Spinal cord (tissue), 3 donors: ENCODE results near the genes BMP10, ANXA4 and CLEC4F.

DNA sequence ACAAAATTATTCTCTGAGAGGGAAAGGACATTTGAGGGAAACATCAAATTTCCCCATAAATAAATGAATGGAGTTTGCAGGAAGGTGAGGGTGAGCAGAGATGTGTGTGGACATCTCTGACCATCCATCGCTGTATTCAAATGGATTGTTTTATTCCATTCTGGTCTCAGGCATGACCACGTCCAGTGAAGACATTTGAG, 45.0 kb downstream of the BMP10 start:
- PRO-cap = no peak
- RAMPAGE, long total RNA = no peak

- PRO-cap = no peak
- RAMPAGE, long total RNA = no peak
These were observed 34.1 kb downstream of the BMP10 start for GRCh38 chr2:68837102-68837533.

- PRO-cap = no peak
- RAMPAGE, long total RNA = no peak
These were observed at the start of gene BMP10 for GRCh38 chr2:68871078-68871616. BMP10 (minus strand) TSS chr2:68871397.

DNA sequence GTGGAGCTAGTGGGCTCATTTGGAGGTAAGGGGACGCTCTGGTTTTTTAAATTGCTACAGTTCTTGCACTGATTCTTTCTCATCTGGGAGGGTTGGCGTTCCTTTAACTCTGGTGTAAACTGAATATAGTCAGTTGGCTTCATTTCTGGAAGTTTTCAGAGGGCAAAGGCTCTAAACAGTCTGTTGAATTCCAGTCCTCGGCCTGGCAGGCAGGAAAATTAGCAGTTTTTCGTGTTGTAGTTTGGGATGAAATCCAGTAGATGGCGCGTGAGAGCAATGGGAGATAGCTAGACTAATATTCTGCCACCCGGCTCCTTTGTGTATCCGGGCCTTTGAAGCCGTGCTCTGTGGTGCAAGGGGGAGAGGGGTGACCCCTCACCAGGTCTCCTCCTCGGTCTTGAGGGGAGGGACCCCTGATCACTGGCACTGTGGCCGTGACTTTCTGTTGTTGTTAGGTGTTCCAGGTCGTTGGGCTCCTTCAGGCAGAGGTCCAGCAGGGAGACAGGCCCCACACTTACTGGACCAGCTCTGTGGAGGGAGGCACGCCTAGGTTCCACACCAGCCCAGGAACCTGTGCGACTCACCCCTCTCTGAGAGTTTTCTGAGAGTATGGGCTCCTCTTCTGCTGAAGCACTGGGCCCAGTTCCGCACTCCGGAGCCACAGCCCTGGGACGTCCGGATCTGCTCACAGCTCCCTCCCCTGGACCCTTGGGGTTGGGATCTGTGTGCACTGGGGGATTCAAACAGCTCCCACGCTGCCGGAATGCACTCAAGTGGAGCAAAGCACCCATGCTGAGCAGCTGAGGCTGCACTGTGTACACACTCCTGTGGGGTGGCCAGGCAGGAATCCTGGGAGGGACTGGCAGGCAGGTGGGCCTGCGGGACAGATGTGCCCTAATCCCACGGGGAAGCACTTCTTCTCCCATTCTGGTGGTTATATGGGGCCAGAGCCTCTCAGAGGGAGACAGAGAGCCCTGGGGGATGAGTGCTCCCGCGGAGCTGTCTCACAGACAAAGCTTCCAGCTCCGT, 9.0 kb downstream of the GKN2 start:
- PRO-cap = no peak
- RAMPAGE, long total RNA = no peak

DNA sequence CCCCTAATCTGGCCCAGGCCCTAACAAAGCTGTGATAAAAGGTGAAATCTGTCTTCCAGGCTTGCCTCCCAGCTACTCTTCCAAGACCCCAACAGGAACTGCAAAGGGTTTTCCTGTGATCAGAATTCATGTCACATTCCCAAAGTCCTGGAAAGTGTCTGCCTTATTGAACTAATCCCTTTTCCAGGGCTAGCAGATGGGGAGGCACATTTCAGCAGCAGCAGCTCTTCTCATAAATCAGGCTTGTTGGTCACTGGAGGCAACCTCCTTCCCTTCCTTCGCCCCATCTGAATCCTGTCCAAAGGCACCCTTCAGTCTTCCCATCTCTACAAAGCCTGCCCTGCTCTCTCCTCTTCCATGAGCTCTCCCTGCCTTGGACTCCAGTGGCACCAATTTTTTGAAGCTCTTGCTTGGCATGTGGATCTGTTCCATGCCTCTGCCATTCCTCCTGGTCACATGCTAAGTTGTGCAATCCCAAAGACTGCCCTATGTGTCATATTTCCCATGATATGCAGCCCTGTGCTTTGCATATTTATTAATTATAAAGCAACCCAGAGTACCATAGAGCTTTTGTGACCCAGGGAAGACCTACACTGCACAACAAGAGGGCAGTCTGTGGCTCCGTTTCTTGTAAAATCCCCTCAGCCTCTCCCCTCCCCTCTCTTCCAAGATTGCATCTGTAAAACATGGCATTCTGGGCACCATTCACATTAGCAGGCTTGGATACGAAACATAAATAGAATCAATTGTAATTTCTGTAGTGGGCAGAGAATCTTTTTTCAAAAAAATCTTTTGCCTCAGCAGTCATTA, 70.3 kb downstream of the ANTXR1 start:
- PRO-cap = no peak
- RAMPAGE, long total RNA = no peak

- PRO-cap = no peak
- RAMPAGE, long total RNA = no peak
These were observed 48.7 kb downstream of the GFPT1 start for GRCh38 chr2:69338290-69338764.

- PRO-cap = no peak
- RAMPAGE, long total RNA = no peak
These were observed 39.0 kb downstream of the GFPT1 start for GRCh38 chr2:69347932-69348462.

DNA sequence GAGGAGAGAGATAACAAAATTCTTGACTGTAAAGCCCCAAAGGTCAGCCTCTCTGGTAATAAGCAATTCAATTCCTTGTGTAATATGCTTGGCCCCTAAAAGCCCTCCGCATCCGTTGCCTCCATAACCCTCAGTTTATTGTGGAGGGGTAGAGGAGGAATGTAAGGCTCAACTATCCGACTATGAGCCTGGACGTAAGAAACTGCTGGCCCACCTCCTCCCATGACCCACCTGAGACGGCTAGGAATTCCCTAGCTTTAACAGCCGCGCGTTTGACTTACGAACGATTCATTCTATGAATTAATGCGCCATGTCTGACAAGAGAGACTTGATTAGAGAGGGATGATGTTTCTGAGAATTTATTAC, 662 bp upstream of the GFPT1 start:
- PRO-cap = no peak
- RAMPAGE, long total RNA = no peak

- PRO-cap = no peak
- RAMPAGE, long total RNA = no peak
These were observed 57.6 kb downstream of the AAK1 start for GRCh38 chr2:69585900-69586333.

DNA sequence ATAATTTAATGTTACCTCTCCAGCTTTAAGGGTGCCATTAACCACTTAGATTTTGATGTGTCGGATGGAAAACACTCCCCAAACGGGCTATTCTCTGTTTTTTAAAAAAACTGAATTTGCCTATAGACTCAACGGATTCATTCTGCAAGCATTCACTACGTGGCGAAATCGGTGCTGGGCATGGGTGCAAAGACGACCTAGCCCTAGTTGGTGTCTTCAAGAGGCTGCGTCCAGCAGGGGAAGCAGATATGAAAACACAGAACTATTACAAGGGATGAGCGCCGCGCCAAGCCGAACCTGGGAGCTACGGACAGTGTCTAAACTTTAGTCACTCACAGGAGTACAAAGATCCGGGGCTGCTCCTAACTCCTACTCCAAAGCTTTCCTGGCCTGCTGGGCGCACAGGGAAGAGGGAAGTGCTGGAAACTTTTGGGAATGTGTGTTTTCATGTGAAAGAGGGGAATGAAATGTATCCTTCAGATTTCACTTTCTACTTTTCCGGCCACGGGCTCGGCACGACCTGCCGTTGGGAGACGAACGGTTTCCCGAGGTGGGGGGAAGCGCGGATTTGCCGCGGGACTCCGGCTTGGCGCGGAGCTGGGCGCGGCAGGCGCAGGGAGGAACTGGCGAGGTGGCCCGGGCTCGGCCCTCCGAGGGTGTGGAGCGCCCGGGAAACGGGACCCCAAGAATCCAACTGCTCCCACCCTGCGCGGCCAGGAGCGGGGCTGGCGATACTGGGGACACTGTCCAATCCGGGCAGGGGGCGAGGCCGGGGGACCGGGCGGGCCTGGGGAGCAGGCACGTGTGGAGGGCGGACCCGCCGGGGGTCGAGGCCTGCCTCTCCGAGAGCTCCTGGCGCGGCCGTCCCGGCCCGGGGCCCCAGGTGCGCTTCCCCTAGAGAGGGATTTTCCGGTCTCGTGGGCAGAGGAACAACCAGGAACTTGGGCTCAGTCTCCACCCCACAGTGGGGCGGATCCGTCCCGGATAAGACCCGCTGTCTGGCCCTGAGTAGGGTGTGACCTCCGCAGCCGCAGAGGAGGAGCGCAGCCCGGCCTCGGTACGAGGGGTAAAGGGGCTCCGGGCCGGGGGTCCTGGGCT, at the start of gene ANXA4:
Gene ANXA4 (plus strand): TSS at position 1,016 of the 1,098 bp plus-strand sequence.
- PRO-cap = no peak
- RAMPAGE, long total RNA = no peak

- PRO-cap = no peak
- RAMPAGE, long total RNA = no peak
These were observed 6.4 kb downstream of the MXD1 start for GRCh38 chr2:69921114-69921999.

DNA sequence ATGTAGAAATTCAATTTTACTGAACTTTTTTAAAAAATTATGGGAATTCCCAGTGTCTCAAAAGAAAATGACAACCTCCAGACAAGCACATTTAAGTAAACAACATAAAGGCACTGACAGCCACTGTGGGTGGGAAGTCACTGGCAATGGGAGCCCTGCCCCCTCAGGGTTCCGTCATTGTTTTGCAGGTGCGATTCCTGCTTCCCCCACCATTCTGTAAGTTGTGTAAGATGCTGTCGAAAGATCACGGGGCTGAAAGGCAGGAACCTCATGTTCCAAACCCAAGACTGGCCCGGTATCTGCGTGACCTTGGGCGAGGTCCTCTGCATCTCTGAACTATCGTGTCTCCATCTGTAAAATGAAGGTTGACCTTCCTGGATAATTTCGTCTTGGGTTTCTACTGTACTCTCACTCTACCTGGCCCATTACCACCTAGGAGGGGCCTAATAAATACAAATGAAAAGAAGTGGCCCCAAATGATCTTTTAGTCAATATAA, 15.8 kb upstream of the ASPRV1 start:
- PRO-cap = no peak
- RAMPAGE, long total RNA = no peak

- PRO-cap = no peak
- RAMPAGE, long total RNA = no peak
These were observed 49.4 kb downstream of the C2orf42 start for GRCh38 chr2:70141330-70141885.

DNA sequence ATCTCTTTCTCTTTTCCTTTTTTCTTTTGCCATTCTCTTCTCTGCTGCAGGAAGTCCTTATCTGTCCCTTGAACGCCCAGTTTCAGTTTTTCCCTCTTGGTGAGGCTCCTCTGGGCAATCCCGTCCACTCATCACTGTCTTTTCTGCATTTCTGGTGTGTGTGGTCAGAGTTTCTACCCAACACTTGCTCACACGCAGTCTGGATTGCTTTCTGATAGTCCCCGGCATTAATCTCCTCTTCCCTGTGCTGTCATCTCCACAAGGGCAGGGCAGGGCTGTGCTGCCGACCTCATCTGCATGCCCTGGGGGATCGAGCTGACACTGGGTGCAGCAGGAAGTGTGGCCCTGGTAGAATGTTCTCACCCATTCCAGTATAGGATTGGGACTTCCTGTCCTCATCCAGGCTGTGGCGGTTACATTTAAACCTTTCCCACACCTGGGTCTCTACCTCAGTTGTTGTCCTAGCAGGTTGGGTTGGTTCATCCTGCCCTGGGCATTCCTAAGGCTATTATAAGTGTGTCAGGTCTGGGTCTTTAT, 79.9 kb upstream of the FAM136A start:
- PRO-cap = no peak
- RAMPAGE, long total RNA = no peak

DNA sequence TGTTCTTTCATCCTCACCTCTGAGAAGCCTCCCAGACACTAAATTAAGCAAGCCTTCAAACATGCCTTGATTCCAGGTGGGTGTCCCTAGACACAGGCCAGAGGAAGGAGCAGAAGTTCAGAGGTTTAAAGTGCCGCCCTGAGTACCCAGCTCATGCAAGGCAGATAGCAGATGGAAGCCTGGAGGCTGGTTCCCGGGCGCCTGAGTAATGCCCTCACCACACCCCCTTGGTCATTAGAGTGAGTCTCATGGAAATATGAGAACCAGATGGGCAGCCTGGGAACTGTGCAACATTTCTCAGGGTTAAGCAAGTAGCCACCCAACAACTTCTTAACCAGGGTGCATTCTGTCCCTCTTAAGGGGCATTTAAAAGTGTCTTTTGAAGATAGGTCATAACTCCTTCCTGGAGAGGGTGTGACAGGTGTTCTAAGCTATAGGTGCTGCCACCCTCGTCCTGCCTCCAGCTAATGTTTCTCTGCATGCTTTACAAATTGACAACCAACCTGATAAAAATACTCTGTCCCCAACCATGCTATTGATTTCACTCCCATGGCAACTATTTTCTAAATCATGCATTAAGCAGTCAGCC, 44.0 kb downstream of the TGFA start:
- PRO-cap = no peak
- RAMPAGE, long total RNA = no peak

GRCh38 chr2:70820338-70820872, at the start of gene CLEC4F:
CLEC4F (minus strand) TSS chr2:70820599.
- PRO-cap = no peak
- RAMPAGE, long total RNA = no peak

DNA sequence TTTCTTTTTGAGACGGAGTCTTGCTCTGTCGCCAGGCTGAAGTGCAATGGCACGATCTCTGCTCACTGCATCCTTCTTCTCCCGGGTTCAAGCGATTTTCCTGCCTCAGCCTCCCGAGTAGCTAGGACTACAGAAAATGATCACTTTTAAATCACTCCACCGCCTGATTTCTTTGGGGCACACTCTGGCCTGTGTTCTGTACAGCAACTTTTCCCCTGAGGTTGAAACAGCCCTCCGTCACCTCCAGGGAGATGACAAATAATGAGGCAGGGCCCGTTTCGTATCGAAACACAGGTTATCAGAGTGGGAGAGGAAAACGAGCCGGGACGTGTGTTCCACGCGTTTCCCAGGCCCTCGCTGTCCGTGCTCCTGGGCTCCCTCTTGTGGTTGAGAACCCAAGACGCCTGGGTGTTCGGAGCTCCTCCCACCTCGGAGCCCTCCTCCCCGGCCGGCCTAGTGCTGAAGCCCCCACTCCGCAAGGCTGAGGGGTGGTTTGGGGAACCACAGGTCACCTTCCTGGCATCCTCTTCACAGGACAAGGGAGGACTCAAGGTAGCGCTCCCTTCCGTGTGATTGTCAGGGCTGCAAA, 12.6 kb downstream of the ATP6V1B1 start:
- PRO-cap = no peak
- RAMPAGE, long total RNA = no peak

DNA sequence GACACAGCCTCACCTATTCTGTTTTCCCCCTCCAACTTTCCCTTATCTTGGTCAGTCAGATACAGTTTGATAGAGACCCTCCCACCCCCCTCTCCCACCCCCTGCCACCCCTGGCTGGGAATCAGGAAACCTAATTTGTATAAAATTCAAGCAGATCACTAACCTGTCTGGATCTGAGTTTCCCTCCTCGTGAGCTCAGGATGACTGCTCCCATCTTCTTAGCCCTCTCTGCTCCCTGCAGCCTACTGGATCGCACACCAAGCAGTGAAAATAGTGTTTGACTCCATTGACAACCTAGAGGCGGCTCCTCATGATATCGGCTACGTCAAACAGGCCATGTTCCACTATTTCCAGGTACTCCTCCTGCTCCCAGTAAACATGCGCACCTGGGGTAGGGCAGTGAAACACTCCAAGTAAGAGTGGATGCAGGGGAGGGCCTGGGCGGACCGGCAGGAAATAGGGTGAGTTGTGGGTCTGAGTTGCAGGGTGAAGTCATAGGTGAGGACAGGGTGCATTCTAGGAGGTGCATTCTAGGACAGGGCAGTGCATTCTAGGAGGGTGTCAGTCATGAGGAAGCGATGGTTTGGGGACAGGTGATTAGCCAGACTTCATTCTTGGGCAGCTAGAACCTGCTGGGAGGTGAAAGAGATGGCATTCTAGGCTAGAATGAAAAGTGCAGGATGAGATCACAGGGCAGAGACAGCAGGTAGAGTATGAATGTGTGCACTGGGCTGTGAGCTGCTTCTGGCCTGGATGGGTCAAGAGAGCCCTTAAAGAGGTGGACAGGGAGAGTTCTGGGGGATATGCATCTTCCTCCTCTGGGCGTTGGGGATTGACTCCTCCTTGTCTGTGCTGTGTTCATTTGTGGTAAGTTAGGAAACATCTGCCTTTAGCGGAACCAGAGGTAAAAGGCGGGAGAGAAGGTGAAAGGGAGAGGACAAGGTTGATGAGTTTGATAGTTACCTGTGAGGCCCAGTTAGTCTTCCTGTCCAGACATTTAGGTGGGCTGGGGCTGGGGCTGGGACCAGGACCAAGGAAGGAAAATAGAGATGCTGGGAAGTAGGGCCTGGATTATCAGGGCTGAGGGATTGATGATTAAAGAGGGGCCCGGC, 5.1 kb downstream of the NAGK start:
- PRO-cap = no peak
- RAMPAGE, long total RNA = no peak

DNA sequence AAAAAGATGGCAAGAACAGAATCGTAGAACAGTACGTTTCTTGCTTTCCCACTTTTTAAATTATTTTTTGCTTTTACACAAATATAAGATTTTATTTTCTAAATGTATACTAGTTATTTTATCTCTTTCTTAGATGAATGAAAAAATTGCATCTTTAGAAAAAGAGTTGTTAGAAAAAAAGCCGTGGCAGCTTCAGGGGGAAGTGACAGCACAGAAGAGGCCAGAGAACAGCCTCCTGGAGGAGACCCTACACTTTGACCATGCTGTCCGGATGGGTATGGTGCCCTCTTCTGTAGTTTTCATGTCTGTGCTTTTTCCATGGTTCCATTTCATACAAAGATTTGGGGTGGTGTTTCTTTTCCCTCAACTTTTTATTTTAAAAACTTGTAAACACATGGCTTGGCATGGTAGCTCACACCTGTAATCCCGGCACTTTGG, 7.9 kb downstream of the MPHOSPH10 start:
- PRO-cap = no peak
- RAMPAGE, long total RNA = no peak

GRCh38 chr2:71276253-71277337, 49.7 kb upstream of the PAIP2B start:
- PRO-cap = no peak
- RAMPAGE, long total RNA = start-site peak on the plus strand at chr2:71276561-71276651, 101 and 48 reads in 2 replicates